Skin of body (tissue), 2 donors: ENCODE measurements around the gene DPPA3.

DNA sequence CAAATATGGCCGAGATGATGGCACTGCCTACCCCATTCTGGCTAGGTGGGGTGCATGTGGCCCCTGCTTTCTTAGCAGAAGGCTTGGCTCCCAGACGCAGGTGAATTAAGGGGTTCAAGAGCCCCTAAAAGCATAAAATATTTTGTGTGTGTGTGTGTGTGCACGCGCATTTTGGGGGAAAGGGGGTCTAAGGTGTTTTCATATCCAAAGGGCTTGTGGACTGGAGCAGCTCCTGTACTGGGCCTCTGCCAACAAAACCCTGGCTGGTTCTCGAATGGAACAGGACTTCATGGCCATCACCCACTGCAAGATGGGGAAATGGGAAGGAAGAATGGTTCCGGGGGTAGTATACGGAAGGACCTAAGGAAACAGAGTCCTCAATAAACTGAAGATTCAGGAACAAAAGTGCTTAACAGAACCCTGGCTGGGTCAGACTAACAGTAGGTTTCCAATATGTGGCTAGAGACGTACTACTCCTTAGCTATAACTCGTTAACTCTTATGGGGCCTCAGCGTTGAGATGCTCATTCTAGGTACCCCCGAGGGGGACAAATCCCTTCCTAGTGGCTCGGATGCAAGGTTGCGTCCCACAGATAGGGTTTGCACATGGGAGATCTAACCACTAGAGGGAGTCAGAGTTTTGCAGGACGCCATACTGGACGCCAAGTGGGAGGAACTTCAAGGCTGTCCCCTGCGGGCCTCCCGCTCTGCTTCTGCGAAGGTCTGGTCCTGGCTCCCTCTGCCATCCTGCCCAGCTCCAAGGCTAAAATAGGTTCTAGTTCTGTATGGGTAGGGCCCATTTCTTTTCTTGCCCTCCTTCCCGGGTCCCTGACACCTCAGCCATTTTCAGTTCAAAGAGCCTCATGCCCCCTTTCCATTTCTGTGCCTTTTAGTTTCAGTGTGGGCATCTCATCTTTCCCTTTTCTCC, 3.7 kb upstream of the ATN1 start:
- RAMPAGE, long total RNA: no peak

DNA sequence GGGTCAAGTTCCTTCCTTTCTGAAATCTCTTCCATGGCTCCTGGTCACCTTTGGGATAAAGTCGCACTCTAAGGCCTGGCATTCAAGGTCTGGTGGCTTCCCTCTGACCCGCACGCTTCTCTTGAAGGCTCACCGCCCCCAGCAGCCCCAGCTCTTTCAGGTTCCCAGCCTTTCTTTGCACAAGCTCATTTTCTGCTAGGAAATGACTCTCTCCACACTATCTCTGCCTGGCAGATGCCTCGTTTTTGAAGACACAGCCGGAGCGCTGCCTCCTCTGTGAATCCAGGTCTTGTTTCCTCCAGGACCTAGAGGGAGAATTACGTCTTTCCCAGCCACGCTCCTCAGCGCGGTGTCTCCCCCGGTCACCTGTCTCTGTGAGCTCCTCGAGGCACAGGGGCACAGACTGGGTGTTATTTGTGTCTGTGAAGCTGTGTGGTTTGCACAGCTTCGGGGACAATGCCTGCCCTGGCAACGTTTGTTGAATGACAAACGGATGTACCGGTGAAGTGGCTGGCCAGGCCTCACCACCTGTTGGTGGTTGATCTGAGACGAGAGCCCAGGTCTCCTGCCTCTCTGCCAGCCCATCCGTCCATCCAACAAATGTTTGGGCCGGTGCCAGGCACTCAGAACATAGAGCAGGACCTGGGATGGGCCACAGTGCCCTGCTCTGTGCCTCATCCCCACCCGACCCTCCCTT, 5.9 kb downstream of the PTPN6 start:
- RAMPAGE, long total RNA: no peak

DNA sequence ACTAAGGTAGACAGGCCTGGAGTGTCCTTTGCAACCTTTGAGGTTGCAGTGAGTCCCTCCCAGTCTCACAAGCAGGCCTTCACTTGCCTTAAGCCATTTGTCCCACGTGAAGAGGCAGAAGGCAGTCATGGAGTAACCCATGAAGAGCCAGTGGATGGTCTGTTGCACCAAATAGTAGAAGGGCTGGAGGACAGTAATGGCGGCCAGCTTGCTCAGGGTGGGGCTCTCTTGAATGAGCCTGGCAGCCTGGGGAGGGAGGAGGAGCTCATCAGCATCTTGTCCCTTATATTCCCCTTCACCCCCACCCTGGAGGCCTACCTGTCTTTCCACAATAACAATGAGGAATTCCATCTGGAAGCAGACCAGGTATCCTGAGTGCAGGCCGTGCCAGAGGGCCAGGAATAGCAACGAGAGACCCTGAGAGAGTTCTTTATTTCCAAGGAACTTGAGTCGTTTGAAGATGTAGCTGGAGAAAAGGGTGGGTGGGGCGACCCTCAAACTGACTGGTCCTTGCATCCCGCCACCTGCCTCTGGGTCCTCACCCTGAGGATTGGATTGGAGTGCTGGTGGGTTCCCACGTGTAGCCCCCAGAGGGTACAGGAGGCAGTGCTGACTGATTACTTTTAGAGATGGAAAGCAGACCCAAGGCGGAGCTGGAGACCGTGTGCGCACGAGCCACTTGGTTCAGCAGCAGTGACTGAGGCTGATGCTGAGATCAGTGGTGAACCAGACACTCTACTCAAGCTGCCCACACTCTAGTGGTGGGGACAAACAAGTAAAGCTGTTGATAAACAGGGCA, 6.8 kb downstream of the EMG1 start:
- RAMPAGE, long total RNA: no peak

DNA sequence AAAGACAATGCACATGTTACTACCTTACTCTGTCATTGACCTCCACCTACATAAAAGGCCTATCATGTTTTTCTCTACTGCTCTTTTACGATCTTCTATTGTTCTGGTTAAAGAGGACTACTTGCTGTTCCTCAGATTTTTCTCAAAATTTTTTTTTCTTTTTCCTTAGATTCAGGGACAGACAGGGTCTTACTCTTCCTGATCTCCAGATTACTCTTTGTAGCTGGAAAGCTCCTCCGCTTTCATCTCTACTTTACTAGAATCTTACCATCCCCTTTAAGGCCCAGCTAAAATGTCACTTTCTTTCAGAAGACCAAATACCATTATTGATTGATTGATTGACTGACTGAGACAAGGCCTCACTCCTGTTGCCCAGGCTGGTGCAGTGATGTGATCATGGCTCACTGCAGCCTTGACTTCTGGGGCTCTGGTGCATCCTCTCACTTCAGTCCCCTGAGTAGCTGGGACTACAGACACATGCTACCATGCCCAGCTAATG, 8.1 kb downstream of the LPCAT3 start:
- RAMPAGE, long total RNA: no peak

DNA sequence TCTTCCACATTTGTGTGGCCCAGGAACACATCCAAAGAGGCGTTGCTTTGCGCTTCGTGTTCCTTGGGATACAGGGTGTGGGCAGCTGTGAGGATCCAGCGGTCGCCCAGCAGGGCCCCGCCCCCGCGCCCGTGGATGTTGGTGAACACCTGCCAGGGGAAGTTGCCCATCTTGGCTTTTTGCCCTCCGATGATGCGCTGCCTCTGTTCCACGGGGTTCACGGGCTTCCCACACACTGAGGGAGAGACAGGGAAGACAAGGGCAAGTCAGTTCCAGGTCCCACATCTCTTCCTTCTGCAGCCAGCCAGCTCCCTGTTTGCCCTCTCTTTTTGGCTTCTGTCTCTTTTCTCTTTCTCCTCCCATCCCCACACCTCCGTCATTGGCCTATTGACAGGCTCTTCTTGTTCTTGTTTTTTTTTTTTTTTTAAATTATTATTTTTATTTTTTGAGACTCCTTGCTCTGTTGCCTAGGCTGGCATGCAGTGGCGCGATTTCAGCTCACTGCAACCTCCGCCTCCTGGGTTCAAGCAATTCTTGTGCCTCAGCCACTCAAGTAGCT, 11.1 kb downstream of the C1R start:
- RAMPAGE, long total RNA: no peak

- RAMPAGE, long total RNA: no peak
Measured at GRCh38 chr12:7433162-7433730, 10.7 kb downstream of the CD163L1 start.

GRCh38 chr12:7711373-7711731, at the start of gene DPPA3:
TSS of gene DPPA3 (plus strand) at chr12:7711433.
- RAMPAGE, long total RNA: no peak

- RAMPAGE, long total RNA: no peak
Measured at GRCh38 chr12:7851804-7852217, 20.9 kb downstream of the SLC2A14 start.

- RAMPAGE, long total RNA: no peak
Measured at GRCh38 chr12:7890325-7890857, 17.7 kb upstream of the SLC2A14 start.

GRCh38 chr12:7934416-7934754, 1.6 kb downstream of the SLC2A3 start:
- RAMPAGE, long total RNA: no peak

DNA sequence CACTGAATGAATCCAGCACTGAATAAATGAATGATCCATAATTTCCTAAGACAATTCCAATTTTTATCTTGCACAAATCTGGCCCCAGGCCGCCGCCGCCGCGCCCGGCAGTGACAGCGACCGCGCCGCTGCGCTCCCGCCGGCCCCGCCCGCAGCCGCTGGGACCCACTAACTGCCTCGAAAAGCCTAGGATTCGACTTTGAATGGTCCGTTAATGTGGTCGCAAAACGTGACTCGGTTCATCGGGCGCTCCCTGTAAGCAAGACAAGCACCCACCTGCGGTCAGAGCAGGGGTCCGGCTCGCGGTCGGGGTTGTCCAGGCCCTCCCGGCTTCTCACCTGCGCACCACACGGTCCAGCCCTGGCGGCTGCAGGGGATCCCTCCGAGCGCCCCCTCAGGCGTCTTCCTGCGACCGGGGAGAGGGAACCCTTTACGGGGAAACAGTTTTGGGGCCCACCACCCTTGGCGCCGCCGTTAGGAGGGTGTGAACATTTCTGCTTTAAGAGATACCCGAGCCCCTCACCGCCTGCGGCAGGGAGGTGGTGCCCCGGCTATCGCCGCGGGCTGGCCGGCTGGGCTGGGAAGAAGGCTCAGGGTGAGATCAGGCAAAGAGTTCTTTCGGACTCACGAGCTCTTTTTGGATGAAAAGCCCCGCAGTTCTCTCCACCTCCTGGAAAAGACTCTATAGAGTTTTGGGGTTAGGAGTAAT, 13.7 kb upstream of the FOXJ2 start:
- RAMPAGE, long total RNA: no peak

DNA sequence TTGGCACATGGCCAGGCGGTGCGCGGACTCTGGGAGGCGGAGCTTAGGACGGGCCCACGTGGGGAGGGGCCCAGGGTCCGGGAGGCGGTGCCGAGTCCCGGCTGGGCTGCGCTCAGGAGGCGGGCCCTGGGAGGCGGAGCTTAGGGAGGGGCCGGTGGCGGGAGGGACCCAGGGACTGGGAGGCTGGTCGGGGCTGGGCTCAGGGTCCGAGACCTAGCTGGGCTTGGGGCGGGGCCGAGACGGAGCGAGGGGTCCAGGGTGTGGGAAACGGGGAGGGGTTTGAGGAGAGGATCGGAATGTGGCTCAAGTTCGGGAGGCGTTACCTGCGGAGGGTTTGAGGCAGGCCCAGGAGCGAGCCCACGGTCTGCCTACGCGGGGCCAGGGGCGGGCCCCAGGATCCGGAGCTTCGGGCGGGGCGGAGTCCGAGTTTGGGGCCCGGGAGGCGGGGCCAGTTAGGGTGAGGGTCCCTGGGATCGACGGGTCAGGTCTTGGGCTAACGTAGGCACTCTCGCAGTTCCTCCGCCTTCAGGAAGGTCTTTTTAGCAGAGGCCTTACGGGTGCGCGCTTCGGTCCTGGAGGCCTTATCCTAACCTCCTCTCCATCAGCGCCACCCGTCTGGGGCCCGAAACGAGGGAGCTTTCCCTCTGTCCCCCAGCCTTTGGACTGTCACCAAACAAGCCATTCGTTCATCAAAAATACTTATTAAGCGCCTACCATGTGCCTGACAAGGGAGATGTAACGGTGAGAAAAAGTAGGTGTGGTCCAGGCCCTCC, 16.3 kb upstream of the FAM90A1 start:
- RAMPAGE, long total RNA: no peak

GRCh38 chr12:8635407-8636500, 23.1 kb upstream of the AICDA start:
- RAMPAGE, long total RNA: no peak

DNA sequence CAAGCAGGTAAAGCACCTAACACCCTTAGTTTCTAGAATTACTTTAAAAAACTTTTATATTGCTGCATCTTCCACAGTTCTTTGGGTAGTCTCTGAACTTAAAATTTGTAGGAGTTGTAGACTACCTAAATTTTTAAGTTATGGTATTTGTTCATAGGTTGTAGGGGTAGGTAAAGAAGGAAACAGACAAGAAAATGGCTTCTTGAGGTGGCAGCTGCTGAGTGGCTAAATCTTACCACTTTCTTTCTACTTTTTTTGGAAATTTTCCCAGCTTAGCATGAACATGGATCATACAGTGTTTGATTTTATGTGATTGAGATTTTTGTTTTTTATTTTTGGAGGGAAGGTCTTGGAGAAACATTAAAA, 42.3 kb upstream of the A2ML1 start:
- RAMPAGE, long total RNA: no peak

DNA sequence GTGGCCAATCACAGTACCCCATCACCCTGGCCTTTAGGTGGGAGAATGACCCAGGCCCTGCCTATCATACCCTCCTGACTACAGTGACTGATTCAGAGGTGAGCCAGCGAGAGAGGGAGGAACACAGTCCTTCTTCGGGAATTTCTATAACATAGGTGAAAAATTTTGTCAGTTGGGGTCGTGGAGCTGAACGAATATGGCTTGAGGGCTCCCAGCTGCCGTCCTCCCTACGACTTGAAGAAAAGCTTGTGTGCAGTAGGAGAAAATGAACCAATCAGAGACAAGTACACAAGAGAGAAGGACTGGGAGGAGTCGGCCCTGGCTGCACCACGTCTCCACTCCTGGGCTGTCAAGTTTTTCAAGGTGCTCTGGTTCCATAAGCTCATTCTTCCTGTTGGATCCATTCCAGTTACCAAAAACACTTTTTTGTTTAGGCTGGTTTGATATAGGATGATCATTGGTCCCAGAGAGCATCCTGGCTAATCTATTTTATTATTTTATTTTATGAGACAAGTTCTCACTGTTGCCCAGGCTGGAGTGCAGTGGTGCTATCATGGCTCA, 2.9 kb upstream of the A2ML1 start:
- RAMPAGE, long total RNA: no peak

DNA sequence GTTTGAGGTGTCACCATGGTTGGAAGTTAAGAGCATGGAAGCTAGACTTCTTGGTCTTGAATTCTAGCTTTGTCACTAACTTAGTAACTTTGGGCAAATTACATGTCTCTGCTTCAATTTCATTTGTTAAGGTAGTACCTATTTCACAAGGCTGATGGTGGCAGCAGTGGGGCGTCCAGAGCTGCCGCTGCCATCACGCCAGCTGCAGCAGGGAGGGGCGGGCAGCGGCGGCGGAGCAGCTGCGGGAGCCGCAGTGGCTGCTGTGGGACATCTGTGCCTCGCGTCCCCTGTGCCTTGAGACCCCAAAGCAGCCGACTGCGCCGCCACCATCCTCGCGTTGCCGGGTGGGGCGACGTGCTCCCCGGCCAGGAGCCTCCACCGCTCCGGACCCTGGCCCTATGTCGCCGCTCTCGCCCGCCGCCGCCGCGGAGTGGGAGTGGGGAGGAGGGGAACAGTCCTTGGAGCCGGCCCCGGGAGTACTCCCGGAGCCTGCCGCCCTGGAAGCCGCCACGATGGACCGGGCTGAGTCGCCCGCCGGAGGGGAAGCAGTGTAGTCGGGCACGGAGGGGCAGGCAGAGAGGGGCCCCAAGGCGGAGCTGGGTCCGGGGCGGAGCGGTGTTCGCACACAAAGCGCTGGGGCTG, 51.5 kb downstream of the A2M start:
- RAMPAGE, long total RNA: no peak

DNA sequence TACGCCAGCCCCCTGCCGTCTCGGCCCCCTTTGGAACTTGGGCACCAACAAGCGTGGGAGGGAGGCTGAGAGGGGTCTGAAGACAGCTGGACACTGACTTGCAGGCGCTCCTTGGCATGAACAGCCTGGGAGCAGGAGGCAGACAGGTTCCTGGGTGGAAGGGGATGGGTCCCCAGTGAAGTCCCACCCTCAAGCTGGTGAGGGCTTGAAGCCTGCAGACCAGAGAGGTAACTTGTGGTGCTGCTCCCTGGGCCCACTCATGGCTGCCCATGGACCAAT, 50.3 kb downstream of the A2M start:
- RAMPAGE, long total RNA: no peak

DNA sequence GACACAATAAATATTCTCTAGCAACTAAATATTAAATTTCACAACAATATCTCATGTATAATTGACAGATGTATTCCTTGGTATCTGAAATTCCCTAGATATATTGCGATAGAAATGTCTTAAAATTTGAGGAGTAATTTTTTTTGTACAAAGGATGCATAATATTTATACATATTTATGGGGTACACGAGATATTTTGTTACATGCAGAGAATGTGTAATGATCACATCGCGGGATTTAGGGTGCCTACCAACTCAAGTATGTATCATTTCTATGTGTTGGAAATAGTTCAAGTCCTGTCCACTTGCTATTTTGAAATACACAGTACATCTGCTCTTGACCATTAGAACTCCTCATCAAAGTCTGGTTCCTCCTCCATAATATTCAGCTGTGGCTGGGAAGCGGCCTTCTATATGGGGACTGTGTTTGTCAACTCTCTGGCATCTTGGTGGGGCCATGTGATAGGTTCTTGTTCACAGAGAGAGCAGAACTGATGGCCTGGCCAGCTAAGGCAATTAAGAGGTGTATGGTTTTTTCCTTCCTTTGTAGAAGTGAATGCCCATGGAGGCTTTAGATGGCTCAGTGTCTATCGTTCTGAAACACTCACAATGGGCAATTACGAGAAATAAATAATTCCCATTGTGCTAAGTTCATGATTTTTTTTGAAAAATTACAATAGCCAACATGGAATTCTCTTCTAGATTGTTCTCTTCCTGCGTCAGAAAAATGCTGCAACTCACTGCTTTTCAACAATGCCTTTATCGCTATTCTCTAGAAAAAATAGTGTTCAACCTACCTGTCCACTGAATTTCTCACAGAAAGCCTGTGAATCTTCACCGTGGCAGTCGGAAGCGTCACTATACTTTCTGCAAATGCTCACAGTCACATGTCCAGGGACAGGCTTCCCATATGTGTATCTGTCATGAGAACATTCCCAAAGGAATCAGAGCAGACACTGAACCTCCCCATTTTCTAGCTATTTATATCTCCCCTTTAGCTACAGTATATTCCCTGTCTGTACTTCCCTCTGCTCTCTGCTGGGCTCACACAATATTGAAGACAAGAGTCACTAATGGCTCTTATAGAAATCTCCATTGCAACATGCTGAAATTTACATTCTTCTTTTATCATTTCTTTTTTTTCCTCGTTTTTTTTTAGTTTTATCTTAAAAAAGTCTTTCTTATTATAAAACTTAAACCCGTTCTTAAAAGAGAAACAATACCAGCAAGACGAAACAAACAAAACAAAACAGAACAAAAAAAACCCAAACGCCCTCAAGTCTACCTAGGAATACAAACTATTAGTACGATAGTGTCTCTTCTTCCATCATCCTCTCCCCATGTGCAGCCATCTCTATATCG, 8.5 kb downstream of the A2M start:
- RAMPAGE, long total RNA: no peak

- RAMPAGE, long total RNA: no peak
Measured at GRCh38 chr12:9134899-9135441, 19.3 kb upstream of the A2M start.

GRCh38 chr12:9207869-9208086, 417 bp downstream of the PZP start:
- RAMPAGE, long total RNA: no peak